Fibroblast of villous mesenchyme (primary cell): ENCODE measurements around the gene MND1.

DNA sequence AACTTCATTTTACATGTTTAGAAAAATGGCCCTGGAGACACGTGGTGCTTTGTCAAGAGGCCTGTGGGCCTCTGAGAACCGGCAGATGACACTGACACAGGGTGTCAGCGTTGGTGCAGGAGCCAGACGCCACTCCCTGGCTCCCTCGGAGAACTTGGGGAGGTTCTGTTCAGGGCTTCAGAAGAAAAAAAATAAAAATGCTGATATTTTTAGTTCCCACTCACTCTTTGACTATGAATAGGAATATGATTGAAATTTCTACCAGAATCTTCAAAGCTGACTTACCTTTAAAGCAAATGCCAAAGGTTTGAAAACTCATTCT lies 190.9 kb upstream of the GATB start:
- CAGE, long polyA plus RNA = no peak

DNA sequence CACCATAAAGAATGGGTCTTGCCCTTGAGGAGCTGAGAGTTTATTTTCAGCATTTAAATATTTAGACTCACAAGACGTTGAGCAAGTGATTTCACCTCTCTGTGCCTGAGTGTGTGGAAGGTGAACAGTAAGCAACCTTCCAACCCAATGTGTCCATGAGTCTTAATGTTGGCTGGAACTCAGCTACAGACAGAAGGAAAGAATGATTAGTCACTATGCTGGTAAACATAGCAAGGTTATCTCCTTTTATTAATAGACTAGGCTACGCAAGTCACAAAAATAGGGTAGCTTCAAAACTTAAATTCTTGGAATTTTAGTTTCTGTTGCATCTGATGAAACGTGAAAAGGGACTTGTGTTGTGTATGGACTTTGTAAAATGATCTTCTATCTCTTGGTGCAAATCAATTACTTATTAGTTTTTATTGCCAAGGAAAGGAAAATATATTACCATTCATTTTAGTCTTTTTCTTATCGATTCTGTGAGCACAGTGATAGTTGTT lies 277.5 kb upstream of the GATB start:
- CAGE, long polyA plus RNA = no peak

DNA sequence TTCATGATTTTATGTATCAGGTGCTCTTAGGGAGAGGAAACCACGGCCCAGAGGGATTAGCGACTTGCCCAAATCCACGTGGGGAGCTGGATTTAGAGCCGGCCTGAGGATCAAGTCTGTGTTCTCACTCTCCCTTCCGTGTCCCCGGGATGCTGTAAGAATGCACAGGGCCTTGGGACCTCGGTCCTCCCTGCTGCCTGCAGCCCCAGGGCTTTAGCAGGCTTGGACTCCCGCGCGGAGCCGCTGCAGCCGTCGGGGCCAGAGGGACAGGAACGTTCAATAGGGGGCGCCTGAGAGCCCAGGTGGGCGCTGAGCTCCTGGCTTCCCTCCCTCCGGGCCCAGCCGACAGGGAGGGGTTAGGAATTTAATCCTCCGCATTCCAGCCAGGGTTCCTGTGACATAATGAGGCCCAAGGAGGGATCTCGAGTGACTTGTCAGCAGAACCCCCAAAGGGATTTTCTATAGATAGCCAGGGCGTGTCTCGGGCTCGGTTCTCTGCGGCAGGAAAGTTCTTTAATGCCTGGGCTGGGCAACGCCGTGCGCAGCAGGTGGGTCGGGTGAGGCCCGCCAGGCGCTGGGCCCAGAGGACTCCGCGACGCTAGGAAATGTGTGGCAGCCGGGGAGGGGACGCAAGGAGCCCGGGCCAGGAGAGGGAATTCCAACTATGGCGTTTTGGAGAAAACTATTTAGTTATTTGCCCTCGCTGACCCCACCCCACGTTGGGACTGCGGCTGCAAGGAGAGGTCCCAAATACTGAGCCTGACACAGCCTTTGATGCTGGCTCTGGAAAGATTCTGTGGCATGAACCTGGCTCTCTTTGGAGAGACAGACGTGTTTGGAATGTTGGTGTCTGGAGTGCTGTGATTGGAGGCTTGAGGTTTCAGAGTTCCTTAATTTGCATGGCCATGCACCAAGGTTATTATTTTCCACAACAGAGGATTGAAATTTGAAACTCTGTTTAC lies 285.1 kb upstream of the GATB start:
- CAGE, long polyA plus RNA = no peak

DNA sequence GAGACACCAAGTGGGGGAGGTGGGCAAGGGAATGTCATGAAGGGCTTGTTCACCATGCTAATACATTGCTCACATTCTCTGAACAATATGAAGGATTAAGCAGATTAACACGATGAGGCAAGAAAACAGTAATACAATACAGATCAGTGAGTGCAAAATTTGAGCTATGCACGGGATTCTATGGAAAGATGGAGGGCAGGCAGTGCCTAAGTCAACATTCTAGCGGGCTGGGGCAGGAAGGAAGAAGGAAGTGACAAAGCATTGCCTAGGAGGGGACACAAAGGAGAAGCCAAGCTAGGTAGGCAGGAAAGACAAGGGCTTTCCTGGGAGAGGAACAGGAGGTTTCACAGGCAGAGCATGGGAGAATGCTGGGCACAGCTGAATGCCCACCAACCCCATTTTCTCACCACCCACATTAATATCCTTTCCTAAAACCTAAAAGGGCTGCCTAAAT lies 278.1 kb downstream of the FBXW7 start:
- CAGE, long polyA plus RNA = no peak

DNA sequence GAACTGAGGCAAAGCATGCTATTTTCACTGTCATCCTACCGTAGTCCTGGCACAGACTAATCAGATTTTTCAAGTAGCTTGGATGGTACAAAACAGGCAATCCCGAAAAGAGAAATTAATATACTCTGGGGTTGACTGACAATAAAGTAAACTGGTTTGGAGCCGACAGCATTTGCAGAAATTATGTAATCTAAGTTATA lies 182.8 kb downstream of the FBXW7 start:
- CAGE, long polyA plus RNA = no peak

- CAGE, long polyA plus RNA = no peak
Measured at GRCh38 chr4:152696550-152697509, 17.0 kb upstream of the TMEM154 start.

GRCh38 chr4:152957251-152958280 lies 21.4 kb downstream of the FHDC1 start:
- CAGE, long polyA plus RNA = no peak

GRCh38 chr4:153064339-153065878 lies 128.8 kb downstream of the FHDC1 start:
- CAGE, long polyA plus RNA = no peak

DNA sequence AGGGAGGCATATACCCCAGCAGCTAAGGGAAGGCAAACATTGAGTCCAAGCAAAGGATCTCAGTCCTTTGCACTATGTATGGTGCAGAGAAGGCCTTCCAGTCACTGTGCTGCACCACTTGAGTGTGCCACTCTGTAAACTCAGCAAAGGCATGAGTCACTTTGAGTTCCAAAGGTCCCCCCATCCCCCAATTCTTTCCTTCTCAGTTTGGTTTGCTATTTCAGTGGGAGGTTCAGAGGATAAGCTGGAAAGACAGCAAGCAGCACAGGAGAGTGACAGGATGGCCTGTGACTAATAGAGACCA lies 131.2 kb downstream of the FHDC1 start:
- CAGE, long polyA plus RNA = no peak

DNA sequence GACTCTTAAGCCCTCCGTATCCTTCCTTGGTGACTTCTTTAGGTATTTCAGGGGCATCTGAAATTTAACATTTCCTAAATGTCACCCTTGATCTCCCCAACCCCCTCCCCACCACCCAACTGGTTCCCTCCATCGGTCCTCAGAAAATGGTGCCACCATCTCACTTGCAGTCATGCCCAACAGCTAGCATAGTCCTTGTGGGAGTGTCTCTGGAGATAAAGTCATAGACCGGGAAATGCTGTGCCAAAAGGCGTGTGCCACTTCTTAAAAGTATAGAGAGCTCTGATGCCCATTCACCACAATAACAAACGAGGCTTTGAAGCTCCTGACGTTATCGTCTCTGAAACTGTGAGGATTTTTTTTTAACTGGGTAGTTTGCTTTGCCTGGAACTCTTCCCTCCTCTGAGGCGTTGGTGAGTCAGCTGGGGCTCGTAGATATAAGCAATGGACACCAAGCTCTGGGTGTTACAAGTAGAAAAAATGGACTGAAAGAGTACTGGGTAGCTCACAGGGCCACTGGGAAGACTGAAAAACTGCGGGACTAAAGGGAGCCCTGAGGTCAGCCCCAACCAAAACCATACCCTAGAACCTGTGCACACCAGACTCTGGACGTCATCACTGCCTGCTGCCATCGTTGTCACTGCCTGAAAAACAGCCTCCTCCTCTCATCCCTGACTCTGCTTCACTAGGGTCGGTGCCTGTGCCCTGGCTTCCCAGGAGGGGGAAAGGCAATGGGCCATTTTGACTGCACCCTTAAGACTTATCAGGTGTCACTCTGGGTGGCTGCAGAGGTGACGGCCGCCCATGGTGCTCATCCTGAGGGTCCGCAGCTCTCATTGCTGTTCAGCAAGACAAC lies 89.4 kb upstream of the TRIM2 start:
- CAGE, long polyA plus RNA = no peak

DNA sequence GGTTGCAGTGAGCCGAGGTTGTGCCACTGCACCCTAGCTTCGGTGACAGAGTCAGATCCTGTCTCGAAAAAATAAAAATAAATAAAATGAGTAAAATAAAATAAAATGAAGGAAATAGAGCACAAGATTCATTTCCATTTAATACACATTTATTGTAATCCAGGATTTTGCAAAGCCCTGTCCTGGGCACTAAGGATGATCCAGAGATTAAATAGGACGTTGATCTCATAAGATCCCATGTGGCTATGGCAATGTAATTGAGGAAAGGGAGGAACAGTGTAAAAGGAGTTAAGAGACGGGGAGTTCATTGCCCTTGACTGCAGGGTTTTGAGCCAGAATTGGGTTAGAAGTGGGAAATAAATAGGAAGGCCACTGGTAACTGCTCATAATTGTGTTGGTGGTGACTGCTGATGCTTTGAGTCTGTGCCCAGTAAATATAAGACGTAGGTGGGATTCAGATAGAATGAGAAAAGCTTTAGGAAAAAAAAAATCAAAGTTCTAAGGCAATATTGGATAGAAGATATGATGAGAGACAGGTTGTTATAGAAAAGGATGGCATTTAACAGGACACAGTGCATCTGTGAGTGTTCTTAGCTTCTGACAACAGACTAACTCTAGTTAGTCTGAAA lies 15.7 kb downstream of the TRIM2 start:
- CAGE, long polyA plus RNA = no peak

DNA sequence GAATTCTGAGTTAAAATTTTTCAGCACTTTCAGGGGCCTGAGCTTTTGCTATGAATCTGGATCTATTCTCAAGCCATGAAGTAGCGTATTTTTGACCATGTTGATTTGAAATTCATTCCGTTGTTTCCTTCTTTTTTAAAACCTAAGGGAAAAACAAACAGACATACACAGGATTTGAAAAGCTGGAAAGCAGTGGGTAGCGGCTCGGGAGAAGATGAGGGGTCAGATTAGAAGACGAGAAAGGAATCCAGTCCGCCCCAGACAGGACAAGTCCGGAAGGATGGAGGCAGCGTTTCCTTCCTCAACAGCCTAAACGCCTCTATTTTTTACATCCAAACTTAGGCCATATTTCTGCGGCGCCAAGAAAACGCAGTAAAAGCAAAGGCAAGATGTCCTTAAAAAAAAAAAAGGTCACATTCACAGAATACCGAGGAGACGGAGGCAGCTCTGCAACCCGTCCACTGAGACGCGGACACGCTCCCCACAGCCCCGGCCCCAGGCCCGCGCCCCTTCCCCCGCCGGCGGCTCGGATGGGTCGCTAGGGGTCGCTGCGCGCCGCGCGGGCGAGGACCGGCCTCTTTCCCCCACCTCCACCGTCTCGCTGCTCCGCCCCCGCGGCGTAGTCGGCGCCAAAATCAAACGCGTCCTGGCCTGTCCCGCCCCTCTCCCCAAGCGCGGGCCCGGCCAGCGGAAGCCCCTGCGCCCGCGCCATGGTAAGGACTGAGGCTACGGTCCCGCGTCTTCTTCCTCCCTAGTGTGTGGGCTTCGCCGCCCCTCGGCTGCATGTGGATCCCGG lies at the start of gene MND1:
MND1 (plus strand) TSS at position 661 of the 796 bp plus-strand sequence.
- CAGE, long polyA plus RNA = start-site peak on the plus strand centred at position 651 of the sequence, 79 bp wide, 40 and 48 reads in 2 replicates

DNA sequence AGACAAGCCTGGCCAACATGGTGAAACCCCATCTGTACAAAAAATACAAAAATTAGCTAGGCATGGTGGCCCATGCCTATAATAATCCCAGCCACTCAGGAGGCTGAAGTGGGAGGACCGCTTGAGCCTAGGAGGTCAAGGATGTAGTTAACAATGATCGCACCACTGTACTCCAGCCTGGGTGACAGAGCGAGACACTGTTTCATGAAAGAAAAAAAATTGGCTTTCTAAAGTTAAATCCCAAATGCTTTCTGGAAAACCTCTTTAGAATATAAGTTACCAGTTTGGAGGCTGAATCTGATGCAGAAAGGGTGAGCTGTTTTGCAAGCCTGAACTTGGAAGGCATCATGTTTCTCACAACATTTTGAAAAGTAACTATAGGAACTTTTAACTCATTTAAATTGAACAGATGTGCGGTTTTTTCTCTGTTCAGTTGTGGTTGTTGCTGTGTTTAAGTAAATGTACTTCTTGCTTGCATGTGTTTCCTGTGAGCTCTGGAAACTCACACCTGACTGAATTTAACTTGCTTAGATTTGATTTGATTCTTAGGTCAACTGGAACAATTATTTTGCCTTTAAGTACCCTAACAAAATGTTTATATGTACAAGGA lies 39.8 kb upstream of the TMEM131L start:
- CAGE, long polyA plus RNA = no peak

GRCh38 chr4:153497880-153498396 lies 31.8 kb downstream of the TMEM131L start:
- CAGE, long polyA plus RNA = no peak

DNA sequence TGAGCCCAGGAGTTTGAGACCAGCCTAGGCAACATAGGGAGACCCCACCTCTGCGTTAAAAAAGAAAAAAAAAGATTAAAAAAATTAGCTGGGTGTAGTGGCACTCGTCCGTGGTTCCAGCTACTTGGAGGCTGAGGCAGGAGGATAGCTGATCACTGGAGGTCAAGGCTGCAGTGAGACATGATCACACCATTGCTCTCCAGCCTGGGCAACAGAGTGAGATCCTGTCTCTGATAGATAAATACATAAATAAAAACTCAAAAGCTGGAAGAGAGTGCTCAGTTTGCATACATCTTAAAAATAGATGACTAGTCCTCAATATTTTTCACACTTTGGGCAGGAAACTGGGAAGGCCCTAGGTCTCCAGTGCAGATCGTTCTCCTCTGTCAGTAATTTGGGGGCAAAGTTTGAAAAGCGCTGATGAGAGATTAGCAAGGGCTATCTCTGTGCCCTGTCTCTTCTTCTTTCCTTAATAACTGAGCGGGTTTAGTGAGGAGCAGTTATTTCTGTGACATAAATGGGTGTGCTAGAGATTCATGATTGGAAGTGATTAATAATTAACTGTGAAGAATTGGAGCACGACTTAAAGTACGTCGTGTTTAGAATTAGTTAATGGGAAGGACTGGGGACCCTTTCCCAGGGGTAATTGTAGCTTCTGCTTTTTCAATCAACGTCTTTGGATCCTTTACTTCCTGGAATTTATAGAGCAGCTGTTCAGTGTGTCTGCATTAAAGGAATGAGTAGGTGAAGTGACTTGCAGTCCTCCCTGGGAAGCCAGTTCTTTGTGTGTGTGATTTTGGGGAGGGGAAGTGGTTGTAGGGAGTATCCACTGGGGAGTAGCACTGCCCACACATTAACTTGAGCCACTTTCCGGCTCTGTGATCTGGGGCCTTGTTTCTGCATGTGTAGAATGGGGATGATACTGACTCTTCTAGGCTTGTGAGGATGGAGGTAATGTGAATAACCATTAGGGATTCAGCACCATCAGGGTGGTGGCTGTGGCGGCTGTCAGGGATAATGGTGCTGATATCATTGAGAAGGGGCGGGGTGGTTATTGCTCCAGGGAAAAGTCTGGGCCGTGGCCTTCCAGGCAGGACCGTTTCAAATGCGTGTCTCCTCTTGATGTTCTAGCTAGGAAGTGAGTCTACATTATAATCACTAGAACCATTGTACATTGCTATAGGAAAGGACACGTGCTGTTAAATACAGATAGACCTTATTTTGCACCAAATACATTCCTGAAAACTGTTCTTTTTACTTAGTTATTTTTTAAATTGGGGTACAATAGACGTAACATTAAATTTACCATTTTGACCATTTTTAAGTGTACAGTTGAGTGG lies 54.5 kb downstream of the TMEM131L start:
- CAGE, long polyA plus RNA = no peak

DNA sequence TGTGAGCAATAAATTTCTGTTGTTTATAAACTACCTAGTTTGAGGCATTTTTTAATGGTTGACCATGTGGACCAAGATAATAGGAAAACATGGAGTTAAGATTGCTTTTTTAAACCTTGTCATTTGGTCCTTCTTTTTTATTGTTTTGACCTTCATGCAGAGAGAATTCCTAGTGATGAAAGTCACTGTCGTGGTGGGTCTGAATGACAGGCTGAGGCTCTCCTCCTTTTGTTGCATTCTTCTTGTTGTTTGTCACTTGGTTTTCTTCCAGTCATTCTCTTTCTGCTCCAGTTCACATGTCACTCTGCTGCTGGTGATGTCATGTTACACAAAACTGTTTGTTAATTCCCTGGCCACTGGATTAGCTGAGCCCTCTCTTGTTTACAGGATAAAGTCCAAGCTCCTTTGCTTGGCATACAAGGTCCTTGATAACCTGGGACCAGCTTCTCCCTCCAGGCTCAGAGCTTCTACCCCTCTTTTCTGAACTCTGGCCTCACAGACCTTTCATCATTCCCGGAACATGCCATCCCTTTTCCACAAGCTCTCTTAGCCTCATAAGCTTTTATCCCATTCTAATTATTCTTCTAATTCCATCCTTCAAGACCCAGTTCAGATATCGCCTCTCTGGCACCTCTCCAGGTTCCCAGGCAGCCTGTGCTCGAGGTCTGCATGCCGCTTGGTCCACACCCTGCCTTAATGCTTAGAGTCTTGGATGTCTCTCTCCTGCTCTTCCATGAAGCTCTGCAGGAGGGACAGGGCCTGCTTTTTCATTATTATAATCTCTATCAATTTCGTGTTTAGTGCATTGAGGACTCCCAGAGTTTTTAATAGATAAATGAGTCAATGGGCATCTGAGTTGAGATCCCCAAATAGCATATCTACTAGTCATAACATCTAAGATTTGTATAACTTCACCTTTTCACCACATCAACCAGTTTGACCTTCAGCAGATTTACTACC lies 98.6 kb downstream of the TMEM131L start:
- CAGE, long polyA plus RNA = no peak

- CAGE, long polyA plus RNA = no peak
Measured at GRCh38 chr4:153790689-153791837, 2.2 kb upstream of the SFRP2 start.

- CAGE, long polyA plus RNA = no peak
Measured at GRCh38 chr4:154416066-154417180, 75.2 kb downstream of the DCHS2 start.

GRCh38 chr4:154535306-154536233 lies 14.6 kb downstream of the PLRG1 start:
- CAGE, long polyA plus RNA = no peak

DNA sequence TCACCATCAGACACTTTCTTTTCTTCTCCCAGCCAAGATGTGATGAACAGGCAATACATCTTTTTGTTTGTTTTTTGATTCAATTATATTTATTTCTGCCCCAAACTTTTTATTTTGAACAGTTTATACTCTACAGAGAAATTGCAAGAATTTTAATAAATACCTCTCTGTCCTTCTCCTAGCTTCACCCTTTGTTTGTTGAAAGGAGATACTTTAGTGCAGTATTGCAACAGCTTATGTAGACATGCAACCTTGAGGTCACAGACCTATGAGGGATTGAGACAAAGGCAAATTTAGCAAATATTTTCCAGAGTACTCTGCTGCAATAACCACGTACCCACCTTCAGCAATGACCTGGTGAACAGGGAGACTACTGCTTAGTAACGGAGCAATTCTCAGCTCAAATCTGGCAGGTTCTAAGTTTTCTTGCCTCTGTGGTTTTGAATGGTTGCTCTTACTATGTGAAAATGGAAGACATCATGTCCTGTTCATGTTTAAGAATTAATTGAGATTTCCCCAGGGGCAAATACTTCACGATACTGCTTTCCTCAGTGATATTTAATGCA lies 13.2 kb downstream of the FGA start:
- CAGE, long polyA plus RNA = no peak